Skin of body (tissue), 2 donors: ENCODE measurements around a stretch of chr6.

GRCh38 chr6:117549280-117549978 is 52.9 kb downstream of the GOPC start:
- RAMPAGE, long total RNA: no peak

- RAMPAGE, long total RNA: no peak
These were observed 262.0 kb upstream of the PLN start for GRCh38 chr6:118286006-118286523.

- RAMPAGE, long total RNA: no peak
These were observed 260.5 kb upstream of the PLN start for GRCh38 chr6:118287446-118288118.

DNA sequence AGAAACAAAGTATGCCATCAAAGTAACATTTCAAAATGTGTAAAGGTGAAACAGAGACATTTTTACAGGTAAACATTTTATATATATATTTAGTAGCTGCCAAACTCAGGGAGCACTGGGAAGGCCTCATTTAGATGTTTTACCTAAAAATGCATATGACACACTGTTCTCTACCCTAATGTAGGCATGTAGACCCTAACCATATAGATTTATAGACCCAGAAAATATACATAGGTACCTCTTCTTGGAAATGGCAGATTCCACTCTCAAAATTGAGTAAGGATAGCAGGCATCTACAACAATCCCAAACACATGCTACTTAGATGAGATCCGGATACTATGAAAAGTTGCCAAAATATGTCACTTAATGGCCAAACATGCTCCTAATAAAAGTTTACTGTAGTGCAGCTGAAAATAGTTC is 10.8 kb upstream of the PLN start:
- RAMPAGE, long total RNA: no peak

DNA sequence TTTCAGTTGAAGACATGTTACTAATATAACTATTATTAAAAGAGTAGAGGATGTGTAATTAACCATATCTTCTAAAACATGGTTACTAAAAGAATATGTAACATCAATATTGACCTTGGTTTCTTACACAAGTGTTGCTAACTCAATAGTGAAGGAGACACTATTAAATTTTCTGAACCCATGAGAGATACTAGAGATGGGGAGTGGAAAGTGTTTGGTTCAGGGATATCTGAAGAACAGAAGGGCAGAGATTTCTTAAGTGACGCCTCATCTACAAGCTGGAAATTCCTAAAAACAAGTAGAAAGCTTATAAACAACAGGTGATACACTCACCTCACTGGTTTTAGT is 12.8 kb downstream of the PLN start:
- RAMPAGE, long total RNA: no peak

- RAMPAGE, long total RNA: no peak
These were observed 104.7 kb upstream of the CEP85L start for GRCh38 chr6:118756063-118756487.

- RAMPAGE, long total RNA: no peak
These were observed 83.5 kb upstream of the ASF1A start for GRCh38 chr6:118810267-118810973.

DNA sequence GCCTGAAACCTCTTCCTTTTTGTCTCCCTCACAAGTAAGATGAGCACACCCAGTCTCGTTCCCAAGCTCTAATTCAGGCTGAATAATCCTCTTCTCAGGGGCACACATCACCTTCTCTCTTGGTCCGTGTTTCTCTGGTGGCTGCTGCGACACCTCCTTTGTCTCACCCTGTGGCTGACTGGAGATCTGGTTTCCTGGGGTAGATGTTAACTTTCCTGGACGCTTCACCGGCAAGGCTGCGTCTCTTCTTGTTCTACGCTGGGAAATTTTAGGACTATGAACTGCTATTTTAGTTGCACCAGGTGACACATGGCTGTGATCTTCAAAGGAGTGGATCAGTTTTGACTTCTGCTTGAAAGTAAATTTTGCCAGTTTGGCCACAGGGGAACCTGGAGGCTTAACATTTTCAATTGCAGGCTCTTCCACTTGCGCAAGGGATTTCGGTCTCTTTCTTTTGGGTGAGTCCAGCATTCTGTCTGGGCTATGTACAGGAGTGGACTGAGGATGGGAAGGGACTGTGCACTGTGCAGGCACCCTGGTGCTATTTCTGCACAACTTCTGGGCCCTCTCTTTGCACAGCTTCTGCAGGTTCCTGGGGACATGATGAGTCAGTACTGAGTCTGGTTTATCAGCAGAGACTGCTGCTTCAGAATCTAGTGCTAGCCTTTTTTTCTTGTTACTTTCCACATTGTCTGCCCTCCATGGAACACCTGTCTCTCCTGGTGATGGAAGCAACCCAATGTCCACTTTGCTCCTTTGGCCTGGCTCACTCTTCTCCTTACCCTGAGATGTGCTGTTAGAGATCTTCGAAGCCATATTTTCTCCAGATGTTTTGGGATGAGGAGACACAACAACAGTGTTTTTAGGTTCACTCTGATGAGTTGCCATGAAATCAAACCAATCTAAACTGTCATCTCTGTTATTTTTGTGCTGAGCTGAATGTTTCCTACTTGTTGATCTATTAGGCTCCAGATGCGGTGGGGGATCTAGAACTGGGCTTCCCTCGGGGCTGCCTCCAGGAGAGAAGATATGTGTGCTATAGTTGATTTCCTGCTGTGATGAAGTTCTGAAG is 78.5 kb upstream of the ASF1A start:
- RAMPAGE, long total RNA: no peak

DNA sequence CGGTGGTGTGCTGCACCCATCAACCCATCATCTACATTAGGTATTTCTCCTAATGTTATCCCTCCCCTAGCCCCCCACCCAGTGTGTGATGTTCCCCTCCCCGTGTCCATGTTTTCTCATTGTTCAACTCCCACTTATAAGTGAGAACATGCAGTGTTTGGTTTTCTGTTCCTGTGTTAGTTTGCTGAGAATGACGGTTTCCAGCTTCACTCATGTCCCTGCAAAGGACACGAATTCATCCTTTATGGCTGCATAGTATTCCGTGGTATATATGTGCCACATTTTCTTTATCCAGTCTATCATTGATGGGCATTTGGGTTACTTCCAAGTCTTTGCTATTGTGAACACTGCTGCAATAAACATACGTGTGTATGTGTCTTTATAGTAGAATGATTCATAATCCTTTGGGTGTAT is 60.0 kb upstream of the ASF1A start:
- RAMPAGE, long total RNA: no peak

GRCh38 chr6:119146991-119147445 is 68.6 kb upstream of the FAM184A start:
- RAMPAGE, long total RNA: no peak

DNA sequence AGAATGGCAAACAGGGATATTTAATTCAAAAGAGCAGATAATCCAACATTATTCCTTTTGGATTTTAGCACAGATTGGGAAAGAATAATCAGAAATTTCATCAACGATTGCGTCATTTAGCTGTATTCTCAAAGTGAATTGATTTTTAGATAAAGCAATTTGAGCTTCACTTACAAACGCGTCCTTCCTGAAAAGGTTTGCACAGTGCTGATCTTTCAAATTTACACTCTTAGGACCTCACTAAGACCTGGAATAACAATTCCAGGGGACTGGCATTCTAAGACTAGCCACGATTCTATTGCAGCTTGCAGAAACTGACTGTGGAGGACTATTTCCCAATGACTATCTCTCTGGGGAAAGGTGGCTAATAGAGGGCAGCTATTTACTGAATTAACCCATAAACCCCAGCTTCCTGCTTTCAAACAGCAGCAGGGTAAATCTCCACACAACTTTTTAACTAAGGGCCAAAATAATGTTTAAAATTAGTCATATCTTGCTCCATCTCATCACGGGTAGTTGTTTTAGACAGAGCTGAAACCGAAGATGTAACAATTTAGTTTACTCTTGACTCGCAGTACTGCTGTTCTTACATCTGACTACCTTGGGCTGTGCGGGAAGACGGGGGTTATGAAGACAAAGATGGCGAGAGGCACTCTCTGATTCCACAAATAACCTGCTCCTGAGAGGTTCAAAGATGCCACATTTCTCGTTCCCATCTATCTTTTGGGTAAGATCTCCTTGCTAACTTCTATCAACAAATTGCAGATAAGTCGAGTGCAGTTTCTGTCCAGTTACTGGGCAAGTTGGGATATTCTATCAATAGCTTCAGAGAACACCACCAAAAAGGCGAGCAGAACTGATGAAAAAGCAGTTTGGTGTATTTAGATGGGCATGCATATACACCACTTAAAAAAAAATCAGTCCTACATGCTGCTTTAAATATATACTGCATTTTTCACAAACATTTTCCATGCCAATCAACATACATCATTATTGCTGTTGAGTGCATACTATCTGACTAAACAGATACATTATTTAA is 131.4 kb upstream of the FAM184A start:
- RAMPAGE, long total RNA: no peak

- RAMPAGE, long total RNA: no peak
These were observed 112.0 kb downstream of the MAN1A1 start for GRCh38 chr6:119237309-119238187.

- RAMPAGE, long total RNA: no peak
These were observed 90.5 kb downstream of the MAN1A1 start for GRCh38 chr6:119258735-119259798.

DNA sequence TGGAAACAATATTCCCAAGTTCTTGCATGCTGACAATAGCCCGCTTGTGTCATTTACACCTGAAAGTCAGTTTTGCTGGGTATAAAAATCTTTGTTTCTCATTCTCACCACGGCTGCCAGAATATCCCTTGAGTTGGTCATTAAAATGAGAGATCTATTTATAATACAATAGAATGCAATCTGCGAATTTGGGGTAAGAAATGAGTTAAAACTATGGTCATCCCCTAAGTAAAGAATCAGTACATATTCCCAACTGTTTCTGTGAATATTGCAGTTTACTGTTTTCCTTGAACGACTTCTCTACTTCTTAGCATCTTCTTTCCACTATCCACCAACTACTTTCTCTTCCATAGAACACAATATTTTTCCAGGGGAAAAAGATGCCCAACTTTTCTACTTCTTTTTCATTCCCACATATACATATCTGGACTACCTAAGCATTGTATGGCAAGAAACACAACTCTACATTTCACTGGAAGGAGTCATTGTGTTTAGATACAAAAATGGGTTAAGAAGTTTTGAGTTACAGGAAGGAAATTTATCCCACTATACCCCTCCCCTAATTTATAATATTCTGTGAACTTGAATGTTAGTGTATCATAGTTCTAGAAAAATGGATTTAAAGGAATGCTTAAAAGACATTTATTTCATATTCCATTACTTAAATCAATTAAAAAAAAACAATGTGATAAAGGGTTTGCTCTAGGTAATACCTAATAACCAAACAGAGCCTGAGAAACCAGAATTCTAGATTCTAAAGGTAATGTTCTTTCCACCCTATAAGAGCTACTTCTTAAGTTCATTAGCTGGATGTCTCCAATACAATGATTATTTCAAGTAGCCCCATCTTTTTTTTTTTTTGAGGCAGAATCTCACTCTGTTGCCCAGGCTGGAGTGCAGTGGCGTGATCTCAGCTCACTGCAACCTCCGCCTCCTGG is 78.6 kb downstream of the MAN1A1 start:
- RAMPAGE, long total RNA: no peak

- RAMPAGE, long total RNA: no peak
These were observed 35.4 kb downstream of the MAN1A1 start for GRCh38 chr6:119313765-119314949.

GRCh38 chr6:119566625-119567216 is 217.2 kb upstream of the MAN1A1 start:
- RAMPAGE, long total RNA: no peak

- RAMPAGE, long total RNA: no peak
These were observed 655.9 kb upstream of the MAN1A1 start for GRCh38 chr6:120005428-120005798.

GRCh38 chr6:120931395-120931777 is 402.9 kb downstream of the TBC1D32 start:
- RAMPAGE, long total RNA: no peak

- RAMPAGE, long total RNA: no peak
These were observed 1.9 kb downstream of the GJA1 start for GRCh38 chr6:121437309-121437684.

GRCh38 chr6:121666621-121667311 is 231.3 kb downstream of the GJA1 start:
- RAMPAGE, long total RNA: no peak